SP-49 (cell line): ENCODE data around the gene GYPE.

DNA sequence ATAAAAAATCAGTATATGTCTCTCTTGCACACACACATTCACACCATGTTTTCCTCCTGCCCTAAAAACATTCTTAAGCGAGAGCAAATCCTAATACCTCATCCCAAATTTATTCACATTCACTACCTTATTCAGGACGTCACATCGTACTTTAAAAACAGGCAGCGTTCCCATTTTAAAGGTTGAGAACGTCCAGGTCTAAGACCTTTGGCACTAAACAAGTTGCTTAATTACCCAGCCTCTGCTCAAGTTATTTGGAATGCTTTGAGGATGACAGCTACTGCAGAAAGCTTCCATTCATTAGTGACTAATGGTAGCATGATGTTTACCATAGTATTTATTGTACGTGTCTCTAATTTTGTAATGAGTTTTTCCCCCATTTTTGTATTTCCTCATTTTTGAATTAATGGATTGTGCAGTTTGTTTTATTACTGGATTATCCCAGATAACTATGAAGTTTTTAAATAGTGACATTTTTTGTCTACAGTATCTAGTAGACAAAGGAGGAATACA lies 1.5 kb downstream of the USP38 start:
- PRO-cap, result no peak

DNA sequence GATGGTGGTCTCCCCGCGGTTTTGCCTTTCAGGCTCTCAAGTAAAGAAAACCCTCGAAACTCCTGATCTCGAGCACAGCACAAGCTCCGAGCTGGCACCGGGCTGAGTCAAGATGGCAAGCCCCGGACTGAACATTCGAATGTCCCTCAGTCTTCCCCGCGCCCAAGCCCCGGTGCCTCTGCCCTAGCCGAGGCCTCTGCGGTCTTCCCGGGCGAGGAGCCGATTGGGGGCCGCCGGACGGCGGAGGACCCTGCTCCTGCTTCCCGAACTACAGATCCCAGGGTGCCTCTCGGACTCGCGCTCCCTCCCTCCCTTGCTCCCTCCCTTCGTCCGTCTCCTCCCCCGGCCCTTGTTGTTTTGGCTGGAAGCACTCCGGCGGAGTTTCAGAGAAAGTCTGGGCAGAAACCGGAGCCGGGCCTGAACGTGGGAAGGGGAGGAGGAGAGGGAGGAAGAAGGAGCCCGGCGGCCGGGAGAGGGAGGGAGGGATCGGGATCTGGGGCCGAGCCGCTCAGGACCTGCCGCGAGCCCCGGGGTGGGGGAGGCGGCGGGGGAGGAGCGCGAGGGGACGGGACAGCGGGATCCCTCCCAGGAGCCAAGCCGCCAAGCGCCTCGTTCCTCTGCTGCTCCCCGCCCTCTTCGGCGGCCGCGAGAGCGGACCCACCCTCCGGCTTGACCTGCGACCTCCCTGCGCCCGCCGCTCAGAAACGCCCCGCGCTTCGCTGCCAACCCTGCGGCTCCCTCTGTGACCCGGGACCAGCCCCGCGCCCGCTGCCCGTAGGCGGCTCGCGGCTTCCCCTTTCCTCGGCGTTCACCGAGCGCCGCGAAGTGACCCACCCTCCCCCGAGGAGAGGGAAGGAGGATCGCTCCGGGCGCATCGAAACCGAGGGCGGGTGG lies 602 bp upstream of the GAB1 start:
- PRO-cap, result unidirectional peak, minus-strand start at position 638 of the sequence; bidirectional peak, plus-strand start outside the sequence, minus-strand start at position 747 of the sequence

GRCh38 chr4:143346109-143346680 lies 9.5 kb downstream of the GAB1 start:
- PRO-cap, result no peak

DNA sequence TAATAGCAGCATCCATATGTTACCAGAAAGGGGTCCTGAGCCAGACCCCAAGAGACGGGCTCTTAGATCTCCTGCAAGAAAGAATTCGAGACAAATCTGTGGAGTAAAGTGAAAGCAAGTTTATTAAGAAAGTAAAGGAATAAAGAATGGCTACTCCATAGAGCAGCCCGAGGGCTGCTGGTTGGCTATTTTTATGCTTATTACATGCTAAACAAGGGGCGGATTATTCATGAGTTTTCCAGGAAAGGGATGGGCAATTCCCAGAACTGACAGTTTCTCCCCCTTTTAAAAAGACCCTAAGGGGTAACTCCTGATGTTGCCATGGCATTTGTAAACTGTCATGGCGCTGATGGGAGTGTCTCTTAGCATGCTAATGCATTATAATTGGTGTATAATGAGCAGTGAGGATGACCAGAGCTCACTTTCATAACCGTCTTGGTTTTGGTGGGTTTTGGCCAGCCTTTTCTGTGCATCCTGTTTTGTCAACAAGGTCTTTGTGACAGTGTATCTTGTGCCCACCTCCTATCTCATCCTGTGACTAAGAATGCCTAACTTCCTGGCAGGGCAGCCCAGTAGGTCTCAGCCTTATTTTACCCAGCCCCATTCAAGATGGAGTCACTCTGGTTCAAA lies 25.7 kb downstream of the GAB1 start:
- PRO-cap, result no peak

DNA sequence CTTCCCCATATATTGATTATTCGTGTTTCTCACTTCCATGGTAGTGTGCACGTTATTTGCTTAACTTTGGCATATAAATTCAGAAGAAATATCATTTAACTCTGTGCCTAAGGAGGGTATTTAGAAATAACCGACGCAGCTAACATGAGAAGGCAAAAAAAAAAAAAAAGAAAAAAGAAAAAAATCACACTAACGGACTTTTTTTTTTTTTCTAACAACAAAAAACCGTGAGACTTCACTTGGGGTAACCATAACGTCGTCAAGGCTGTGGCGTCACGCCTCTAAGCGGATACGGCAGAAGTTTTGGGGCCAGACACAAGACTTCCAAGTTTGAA lies 692 bp upstream of the SMARCA5 start:
- PRO-cap, result no peak

DNA sequence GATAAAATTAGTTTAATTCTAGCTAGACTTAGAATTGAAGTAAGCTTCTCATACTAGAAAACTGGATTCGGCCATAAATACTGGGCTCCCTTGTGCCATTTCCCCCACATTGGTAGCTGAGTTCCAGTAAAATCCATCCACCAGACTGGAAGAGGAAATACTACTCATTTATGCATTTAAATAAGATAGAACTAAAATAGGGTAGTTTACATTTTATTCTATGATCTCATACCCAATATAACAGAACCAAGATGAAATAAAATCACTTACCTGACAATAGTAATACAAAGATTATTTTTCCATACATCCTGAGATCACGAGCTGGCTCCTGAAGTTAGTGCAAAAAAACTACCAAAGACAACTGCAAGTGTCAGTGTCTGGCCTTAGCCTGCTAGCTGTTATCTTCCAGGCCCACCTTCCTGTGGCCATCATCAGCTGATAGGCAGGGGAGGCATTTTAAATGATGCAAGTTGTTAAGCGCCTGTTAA lies at the start of gene GYPE:
GYPE (minus strand) TSS at position 359 of the 488 bp plus-strand sequence.
- PRO-cap, result no peak

DNA sequence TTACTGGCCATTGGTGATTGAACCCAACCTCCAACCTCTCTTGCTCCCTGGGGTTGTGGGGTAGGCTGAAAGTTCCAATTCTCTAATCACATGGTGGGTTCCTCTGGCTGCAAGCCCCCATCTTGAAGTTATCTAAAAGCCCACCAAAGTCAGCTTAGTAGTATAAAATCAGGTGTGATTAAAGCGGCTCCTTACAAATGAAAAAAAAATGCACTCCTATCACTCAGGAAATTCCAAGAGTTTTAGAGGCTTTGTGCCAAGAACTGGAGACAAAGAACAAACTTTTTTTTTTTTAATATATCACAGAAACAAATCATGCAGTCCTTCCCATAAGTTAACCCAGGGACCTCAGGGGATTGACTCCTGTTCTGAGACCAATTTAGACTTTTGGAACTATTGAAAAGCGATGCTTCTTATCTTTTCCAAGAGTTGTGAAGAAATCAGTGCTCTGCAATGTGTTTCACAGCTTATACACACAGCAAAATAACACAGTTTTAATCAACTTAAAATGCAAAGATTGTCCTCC lies 53.6 kb downstream of the HHIP start:
- PRO-cap, result no peak

- PRO-cap, result no peak
Measured at GRCh38 chr4:145004269-145004763, 93.7 kb downstream of the ANAPC10 start.

- PRO-cap, result no peak
Measured at GRCh38 chr4:145057352-145058104, 40.5 kb downstream of the ANAPC10 start.

GRCh38 chr4:145155145-145156151 lies 24.9 kb downstream of the OTUD4 start:
- PRO-cap, result no peak

GRCh38 chr4:145177791-145178229 lies 2.6 kb downstream of the OTUD4 start:
- PRO-cap, result no peak

GRCh38 chr4:145524441-145525328 lies 43.0 kb downstream of the SMAD1 start:
- PRO-cap, result no peak

DNA sequence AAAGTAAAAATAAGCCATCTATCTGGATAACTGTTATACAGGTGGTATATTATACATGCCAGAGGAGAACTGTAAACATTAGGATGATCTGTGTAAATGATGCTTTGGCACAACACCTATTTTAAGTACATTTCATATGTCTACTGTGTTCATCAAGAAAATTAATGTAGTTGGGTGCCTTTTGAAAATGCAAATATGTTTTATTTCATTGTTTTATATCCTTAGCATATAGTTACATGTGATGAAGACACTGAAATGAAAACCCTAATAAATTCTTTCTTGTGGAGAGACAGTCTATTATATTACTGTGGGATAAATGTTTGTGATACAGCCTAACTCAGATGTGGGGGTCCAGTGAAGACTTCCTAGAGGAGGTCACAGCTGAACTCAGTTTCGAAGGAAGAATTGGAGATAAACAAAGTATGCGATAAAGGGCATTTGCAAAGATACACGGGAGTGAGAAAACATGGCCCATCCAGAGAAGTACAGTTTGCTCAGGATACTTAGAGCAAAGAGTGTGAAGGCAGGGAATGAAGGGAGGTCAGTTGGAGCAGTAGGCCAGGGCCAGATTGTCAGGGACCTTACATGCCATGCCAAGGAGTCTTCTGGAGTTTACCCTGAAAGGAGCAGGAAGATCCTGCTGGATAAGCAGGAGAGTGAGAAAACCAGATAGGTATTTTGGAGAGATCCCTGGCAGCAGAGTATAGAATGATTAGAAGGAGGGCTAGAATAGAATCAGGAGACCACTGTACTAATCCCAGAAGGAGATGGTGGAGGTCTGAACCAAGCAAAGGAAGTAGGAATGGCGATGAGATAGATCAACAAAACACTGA lies 27.4 kb downstream of the MMAA start:
- PRO-cap, result no peak

GRCh38 chr4:145732750-145733923 lies 53.2 kb downstream of the C4orf51 start:
- PRO-cap, result no peak

DNA sequence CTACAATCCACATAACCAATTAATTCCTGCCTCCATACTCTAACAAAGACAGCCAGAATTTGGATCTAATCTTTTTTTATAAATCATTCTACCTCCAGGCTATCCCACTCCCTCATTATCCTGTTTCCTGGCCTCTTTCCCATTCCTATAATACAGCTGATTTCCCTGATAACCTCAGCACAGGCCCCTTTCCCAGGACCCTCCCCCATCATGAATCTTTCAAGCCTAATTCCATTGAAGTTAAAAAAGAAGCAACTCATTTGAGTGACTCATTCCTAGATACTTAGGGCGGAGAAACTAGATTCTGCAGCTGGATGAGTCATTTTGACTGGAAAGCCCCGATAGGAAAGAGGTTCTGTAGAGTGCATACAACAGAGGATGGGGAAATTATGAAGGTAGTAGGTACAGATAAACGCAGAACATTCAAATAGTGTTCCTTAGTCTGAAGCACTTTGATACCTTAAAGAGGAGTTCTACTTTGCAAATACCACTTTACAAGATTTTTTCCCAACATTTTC lies 128.3 kb downstream of the C4orf51 start:
- PRO-cap, result no peak

DNA sequence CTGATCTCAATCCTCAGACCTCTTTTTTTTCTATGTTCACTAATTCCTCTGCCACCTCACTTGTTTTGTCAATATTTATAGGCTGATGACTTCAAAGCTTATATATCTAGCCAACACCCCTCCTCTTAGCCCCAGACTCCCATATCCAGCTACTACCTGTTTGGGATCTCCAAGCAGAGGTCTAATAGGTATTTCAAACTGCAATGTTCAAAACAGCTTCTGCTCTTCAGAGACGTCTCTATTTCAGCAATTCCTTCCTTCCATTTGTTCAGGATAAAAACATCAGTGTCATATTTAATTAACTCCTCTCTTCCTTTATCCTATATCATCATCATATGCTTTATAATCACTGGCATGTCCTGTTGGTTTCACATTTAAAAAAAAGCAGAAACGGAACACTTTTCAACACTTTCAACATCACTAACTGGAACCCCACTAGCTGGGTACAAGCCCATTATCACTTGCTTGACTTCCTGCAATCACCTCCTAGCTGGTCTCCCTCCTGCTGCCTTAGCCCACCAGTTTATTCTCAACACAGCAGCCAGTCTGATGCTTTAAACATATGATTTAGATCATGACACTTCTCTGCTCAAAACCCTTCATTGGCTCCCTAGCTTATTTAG lies 116.5 kb upstream of the LSM6 start:
- PRO-cap, result no peak

DNA sequence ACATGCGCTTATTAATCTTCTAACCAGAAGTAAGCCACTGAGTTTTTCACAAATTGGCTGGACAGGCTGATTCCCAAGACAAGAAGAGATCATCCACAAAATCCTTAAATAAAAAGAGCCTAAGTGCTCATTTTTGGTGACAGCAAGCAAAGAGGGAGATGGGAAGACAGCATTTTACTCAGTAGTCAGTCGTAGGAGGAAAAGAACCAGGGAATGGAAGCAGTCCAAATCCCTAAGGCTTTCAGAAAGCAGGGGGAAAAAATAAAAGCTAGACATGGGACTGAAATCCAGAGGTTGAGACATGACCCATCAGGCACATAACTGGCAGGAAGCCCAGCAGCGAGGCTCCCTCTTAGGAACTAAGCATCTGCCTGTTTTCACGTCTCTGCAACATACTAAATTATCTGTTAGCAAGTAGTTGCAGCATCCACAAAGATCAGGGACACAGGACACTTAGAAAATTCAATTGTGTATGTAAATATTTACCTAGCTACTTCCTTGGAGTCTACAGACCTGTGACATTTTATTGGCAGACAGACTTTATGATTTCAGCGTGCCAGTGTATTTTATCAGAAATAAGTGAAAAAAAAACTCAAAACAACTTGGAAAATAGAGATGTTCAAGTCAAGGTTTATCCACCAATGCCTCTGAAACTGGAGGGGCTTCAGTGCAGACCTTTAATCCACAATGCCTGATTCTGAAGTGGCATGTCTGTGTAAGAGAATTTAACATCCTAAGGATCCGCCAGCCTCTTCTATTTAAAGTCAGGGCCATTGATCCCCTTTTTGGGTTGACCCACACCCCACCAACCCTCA lies 117.9 kb upstream of the EDNRA start:
- PRO-cap, result no peak

GRCh38 chr4:147635851-147636472 lies 18.8 kb downstream of the TMEM184C start:
- PRO-cap, result no peak

DNA sequence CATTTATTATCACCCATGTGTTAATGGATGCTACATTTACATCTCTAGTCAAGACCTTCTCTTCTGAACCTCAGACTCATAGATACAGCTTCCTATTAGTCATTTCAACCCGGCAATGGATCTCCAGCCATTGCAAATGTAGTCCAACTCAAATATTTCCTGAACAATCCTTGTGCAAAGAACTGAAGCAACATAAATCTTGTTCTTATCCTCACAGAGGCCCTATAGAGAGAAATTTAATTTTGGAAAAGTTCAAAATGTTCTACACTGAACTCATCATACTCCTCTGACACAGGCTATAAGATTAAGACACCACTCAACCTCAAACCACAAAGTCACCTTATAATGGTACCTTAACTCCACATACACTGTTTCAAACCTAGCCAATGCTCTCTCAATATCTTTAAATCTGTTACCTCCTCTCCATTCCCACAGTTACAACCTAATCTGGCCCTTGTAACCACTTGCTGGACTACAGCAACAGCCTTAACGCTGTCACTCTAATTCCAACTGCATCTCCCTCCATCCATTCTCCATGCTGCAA lies 3.1 kb downstream of the PRMT9 start:
- PRO-cap, result no peak

GRCh38 chr4:147732598-147733536 lies 979 bp downstream of the ARHGAP10 start:
- PRO-cap, result no peak